Hair follicular keratinocyte (primary cell): ENCODE results near the genes CCDC127 and AHRR.

GRCh38 chr5:90876-91802 lies 829 bp upstream of the PLEKHG4B start:
- RAMPAGE, long total RNA = no peak

- RAMPAGE, long total RNA = no peak
Observed at GRCh38 chr5:206322-206849, 11.6 kb downstream of the CCDC127 start.

DNA sequence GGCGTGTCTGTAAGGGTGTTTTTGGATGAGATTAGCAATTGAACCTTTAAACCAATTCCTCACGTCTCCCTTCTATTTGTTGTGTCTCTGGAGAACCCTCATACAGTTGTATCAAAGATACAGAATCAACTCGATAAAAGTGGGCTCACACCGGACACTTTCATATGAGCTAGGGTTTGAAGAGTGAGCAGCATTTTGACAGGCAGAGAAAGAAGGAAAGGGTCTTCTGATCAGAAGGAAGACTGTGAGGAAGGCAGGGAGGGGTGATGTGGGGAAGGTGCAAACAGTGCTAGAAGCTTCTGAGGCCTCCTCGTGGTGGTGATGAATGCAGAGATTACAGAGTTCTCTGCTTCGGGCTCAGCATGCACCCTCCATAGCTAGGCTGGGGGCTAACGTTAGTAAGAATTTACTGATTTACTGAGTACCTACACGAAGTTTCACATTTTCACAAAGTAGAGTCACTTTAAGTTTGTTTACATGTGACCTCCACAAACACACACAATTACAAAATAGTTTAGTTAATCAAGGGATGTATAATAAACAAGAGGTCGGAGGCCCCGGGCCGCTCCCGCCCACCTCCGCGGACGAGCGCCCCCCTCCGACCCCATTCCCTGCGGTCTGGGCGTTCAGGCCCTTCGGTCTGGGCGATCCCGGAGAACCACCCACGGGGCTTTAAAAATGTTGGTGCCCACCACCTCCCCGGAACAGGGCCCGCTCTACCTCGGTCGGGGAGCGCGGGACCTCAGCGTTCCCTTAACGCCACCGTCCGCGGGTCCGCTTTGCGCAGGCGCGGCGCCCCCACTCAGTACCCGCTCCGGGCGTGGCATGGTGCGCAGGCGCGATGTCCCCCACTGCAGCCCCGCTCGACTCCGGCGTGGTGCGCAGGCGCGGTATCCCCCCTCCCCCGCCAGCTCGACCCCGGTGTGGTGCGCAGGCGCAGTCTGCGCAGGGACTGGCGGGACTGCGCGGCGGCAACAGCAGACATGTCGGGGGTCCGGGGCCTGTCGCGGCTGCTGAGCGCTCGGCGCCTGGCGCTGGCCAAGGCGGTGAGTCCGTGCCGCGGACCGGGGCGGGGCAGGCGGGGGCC lies at the start of gene CCDC127:
Gene CCDC127, minus strand, starts transcription at position 781 of the 1,087 bp plus-strand sequence.
- RAMPAGE, long total RNA = start-site peak on the plus strand centred at position 959 of the sequence, 52 bp wide, 1,415 and 314 reads in 2 replicates

- RAMPAGE, long total RNA = no peak
Observed at GRCh38 chr5:219415-219994, 1.4 kb downstream of the SDHA start.

DNA sequence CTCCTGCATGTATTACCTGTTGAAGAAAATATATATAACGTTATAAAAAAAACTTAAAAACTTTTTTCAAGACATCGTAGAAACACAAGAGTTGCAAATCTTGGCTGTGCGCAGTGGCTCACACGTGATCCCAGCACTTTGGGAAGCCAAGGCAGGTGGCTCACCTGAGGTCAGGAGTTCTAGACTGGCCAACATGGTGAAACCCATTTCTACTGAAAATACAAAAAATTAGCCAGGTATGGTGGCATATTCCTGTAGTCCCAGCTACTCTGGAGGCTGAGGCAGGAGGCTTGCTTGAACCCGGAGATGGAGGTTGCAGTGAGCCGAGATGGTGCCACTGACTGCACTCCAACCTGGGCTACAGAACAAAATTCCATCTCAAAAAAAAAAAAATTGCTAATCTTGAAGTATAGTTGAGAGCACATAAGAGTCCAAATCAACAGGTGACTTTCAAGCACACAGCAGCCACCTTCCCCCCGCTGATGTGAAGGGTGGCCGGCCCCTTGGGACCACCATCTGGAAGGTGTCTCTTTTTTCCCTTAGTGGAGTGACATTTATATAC lies 21.1 kb downstream of the SDHA start:
- RAMPAGE, long total RNA = no peak

DNA sequence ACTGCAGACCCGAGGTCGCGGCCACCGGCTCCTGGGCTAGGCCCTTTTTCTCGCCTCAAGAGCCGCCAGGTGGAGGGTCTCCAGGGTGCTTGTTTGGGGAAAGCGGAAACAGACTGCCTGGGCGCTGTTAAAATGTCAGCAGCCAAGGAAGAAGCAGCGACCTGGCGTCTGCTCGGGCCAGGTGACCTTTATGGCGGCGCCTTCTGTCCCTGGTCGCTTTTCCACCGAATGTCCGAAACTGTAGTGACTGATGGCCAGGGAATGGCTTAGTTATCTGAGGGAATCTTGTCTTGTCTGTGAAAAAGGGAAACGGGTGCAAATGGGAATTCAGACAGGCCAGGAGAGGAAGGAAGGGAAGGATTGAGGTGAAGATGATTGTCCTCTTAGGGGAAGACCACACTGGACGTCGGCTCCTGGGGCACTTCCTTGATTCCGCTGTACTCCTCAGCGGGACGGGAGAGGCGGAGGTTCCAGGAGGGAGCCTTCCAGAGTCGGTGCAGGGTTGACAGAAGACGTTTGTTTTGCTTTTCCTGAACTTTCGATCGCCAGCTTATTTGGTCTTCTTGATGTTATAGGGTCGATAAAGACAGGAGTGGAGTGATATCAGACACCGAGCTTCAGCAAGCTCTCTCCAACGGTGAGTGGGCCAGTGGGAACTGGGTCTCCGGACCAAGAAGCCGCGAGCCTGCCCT lies 836 bp downstream of the PDCD6 start:
- RAMPAGE, long total RNA = no peak

GRCh38 chr5:312701-313220 lies 8.8 kb upstream of the AHRR start:
- RAMPAGE, long total RNA = no peak

GRCh38 chr5:321462-321853 lies at the start of gene AHRR:
AHRR (plus strand) TSS chr5:321714.
- RAMPAGE, long total RNA = no peak

DNA sequence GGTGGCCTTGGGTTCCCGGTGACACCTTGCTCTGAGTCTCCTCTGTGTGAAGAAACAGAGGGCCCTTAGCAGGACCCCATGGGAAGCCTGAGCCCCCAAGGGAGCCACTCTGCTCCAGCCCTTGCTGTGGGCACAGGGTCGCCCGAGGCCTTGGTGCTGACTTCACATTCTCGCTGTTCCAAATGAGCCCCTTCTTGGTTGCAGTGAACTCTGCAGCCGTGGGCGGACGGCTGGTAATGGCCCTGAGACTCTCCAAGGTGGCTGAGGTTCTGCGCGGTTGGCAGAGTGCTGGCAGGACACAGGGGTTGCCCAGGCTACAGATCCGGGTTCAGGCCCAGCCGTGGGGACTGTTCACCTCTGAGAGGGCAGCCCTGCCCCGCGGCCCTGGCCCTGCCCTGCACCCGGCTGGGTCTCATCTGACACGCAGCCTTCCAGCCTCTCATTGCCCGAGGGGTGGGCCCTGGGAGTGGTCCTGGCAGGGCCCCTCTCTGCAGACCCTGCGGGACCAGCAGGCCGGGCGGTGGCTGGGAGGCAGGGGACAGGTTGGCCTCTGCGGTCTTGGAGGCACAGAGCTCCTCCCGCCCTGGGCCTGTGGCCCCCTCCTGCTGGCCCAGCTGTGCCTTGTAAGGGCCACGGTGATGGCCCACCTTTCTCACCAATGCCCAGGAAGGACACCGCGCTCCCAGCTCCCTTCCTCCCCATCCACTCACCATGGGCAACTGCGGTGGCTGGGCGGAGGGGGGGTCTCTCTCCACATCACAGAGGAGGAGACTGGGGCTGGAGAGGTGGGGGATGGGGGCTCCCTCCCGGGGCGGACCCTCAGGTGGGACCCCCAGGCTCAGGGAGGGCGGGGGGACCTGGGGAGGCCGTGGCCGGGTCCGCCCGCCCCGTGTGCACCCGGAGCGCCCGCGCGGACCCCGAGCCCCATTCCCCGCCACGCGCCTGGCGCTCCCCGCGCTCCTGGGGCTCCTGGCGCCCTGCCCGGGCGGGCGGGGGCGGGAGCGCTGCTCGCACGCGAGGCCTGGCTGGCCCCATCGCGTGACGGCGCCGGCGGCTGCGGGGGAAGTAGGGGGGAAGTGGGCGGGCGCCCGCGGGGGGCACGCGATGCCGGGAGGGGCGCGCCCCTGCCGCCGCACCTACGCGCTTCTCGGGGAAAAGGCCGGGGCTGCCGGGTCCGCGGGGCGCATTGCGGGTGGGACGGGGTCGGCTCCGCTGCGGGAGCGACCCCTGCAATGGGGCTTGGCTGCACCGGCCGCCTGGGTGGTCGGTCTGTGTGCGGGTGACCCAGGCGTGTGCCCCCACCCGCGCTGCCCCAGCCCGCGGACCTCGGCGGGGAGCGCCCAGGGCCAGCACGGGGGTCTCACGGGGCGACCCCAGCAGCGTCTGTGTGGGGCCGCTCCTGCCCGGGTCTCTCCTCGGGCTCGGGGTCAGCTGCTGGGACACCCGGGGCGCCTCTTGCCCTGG lies 51.9 kb downstream of the AHRR start:
- RAMPAGE, long total RNA = no peak

DNA sequence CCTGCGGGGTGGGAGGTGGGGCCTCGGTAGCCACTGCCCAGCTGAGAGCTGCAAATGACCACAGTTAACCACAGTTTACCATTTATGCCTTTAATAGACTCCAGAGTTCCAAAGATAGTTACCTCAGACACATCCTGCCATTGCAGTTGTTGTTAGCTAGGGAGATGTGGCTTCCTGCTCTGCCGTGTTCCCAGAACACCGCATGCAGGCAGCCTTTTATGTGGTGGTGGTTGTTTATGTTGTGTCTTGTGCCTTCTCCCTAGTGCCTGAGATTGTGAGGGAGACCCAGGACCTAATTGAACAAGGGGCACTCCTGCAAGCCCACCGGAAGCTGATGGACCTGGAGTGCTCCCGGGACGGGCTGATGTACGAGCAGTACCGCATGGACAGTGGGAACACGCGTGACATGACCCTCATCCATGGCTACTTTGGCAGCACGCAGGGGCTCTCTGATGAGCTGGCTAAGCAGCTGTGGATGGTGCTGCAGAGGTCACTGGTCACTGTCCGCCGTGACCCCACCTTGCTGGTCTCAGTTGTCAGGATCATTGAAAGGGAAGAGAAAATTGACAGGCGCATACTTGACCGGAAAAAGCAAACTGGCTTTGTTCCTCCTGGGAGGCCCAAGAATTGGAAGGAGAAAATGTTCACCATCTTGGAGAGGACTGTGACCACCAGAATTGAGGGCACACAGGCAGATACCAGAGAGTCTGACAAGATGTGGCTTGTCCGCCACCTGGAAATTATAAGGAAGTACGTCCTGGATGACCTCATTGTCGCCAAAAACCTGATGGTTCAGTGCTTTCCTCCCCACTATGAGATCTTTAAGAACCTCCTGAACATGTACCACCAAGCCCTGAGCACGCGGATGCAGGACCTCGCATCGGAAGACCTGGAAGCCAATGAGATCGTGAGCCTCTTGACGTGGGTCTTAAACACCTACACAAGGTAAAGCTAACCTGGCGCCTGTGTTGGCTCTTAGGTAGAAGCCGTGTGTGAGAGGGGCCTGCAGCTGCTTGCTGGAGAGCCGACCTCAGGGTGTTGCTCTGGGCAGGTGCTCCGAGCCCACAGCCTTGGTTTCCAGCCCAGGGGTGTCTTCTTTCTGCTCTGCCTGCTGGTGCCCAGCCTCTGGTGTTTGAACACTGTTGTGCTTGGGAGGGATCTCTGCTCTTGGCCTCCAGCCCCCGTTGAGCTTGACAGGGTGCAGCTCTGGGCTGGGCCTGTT lies 10.5 kb downstream of the EXOC3 start:
- RAMPAGE, long total RNA = no peak

DNA sequence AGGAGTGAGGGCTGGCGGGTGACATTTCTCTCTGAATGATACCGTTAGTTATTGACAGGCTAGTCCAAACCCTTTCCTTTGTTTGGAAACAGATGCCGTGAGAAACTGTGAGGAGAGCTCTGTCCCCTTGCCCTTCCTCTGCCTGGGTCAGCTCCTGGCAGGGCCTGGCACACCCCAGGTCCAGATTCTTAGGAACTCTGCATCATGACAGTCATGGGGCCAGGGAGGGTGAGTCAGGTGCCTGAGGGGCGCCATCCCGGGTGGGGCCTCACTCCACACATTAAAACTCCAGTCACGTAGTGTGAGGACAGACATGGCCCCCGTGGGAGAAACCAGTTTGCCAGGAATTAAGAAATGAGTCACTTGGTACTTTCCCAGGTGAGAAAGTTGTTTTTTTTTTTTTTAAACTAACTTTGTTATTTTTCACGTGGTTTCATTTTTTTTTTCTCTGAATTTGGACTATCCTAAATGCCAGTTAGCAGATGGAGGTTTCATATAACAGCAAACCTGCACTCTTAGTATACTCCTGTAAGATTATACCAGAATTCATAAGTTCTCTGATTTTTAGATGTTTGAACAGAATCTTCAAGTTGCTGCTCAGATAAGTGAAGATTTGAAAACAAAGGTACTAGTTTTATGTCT lies 15.9 kb downstream of the EXOC3 start:
- RAMPAGE, long total RNA = no peak

DNA sequence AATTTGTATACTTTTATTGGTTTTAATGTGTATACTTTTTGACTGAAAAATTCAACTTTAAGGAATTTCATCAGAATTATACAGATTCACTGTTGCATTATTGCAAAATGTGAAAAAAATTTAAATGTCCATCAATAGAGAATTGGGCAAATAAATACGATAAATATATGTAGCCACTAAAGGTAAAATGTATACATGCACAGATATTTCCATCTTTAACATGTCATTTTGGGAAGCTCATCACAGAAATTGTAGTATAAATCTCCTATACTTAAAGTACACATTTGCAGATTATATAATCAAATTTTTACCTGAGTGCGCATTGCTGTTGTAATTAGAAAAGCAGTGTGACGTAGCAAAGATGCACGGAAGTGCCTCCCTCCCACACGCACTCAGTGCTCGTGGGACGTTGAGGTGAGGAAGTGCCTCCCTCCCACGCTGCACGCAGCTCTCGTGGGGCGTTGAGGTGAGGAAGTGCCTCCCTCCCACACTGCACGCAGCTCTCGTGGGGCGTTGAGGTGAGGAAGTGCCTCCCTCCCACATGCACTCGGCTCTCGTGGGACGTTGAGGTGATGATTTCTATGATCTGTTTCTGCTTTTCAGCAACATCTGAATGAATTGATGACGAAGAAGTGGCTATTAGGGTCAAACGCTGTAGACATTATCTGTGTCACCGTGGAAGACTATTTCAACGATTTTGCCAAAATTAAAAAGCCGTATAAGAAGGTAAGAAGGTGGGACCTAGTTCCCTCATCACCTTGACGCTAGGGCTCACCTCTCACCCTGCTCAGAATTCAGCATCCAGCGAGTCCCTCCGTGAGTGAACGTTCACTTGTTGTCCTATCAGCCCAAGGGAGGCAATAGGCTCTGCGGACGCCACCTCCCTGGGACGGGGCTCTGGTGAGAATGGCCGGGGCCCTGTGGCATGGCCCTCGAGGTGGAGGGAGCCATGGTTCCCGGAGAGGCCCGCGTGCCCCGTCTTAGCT lies 21.0 kb downstream of the EXOC3 start:
- RAMPAGE, long total RNA = no peak

DNA sequence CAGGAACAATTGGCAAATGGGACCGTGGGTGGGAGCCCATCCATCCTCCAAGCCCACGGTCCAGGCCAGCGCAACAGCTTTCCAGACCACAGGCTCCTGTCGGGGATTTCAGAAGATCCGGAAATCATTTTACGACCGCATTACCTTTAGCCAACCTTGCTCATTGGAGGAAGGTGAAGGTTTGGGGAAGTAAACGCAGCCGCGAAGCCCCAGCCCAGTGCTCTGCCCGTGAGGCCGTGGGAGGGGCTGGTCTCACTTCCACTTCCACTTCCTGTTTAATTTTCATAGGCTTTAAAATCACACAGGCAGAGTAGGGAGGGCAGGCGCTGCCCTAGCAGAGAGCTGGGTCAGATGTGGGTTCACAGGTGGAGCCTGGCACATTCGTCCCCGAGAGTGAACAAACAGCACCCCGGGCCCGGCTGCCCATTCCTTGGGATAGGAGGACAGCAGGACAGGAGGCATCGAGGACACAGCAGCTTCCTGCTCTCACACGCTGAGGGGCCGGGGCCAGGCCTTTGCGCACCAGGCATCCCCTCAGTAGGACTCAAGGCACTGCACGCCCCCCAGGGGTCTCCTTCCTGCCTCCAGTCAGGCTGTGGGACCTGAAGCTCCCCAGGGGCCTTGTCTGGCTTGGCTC lies 19.8 kb upstream of the SLC9A3 start:
- RAMPAGE, long total RNA = no peak

GRCh38 chr5:556804-557475 lies 32.7 kb upstream of the SLC9A3 start:
- RAMPAGE, long total RNA = no peak

GRCh38 chr5:624628-625161 lies 12.6 kb downstream of the CEP72 start:
- RAMPAGE, long total RNA = no peak

DNA sequence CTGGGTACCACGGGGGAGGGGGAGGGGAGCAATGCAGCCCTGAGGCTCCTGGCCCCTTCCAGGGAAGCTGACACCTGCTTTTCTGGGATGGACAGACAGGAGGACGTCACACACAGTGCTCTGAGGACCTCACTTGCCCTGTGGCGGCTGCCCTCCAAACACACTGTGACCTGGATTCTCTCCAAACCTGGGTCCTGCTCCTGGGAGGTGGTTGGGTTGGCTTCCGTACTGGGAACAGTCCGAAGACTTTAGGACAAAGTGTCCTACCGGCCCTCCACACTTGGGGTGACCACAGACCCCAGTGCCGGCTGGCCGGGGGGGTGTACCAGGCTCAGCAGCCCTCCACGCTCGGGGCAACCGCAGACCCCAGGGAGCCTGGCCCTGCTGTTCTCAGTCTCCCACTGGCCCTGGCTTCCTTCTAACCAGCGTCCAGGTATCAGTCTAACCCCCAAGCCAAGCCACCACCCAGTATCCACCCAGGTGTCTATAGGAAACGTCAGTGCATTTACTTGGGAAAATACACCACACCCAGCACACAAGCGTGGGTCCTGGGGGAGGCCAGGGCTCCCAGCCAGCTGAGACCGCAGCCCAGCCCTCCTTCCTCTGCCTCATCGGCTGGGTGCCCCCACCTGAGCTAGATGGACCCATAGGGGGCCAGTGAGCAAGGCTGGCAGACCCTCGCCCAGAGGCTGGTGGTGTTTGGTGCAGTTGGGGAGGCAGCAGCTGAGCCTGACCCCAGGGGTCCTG lies 21.1 kb downstream of the TPPP start:
- RAMPAGE, long total RNA = no peak

DNA sequence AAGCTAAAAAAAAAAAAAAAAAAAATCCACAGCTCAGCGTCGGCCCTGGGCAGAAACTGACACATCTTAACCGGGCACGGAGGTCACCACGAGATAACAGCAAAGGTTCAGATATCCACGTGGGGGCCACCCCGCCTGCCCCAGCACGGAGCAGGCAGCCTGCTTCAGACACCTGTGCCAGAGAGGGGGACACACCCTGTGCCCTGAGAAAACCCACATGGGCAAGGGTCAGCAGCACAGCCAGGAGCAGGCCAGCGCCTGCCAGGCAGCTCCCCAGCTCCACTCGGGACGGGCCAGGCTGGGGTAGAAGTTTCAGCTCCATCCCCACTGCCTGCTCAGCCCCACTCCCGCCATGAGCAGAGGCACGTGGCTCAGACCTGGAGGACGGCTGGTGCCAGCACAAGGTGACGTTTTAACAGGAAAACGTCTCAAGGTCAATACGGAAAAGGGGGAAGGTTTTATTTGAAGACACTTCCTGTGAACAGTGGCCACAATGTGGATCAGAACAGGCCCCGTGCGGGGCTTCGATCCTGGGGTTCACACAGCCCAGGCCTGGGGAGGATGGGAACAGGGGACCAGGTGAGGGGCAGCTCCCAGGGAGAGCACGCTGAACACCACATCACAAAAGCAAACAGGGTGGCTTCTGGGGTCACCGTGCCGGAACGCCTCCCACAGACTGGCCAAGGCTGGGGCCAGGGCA lies 22.1 kb downstream of the SLC12A7 start:
- RAMPAGE, long total RNA = no peak

GRCh38 chr5:1093036-1093749 lies 18.7 kb downstream of the SLC12A7 start:
- RAMPAGE, long total RNA = no peak

DNA sequence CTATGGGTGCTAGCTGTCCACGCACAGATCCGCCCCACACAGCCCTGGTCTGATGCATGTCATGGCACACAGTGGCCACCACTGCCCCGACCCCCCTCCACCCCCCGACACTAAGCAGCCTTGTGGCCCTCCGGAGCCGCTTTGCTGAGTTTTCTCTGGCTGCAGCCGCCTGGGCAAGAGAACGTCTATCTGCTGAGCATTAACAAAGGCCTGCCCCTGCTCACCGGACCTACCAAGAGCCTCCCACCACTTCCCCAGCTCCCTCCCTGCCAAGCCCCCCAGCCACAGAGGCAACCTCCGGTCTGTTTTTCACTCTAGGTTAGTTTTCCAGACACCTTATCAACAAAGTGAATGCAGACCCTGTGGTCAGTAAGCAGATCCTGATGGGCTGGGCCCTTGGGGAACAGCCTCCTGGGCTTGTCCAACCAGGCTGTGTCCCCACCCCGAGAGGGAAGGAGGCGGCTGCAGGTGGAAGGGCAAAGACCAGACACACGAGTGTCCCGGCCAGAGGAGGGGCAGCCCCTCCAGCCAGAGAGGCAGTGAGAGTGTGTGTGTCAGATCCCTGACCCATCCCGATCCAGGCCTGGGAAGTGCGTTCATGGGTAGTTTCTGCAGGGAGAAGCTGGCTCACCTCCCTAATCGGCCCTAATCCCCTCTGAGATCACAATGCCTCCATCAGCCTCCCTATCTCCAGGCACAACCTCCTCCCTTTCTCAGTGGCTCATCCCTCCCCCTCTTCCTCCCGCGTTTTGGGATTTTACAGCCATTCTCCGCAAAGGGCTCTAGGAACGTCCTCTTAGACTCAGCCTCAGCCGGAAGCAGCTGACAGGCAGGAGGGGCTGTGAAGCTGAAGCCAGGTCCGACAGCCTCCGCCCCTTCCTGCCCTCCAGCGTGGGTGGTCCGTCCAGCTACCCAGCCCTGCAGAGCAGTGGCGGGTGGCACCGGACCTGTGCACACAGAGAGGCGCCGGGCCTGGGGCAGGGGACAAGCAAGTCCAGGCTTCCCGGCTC lies 9.9 kb downstream of the SLC12A7 start:
- RAMPAGE, long total RNA = no peak

- RAMPAGE, long total RNA = no peak
Observed at GRCh38 chr5:1104372-1104940, 7.4 kb downstream of the SLC12A7 start.